Renal cortical epithelial cell (primary cell): ENCODE measurements around a stretch of chr11.

DNA sequence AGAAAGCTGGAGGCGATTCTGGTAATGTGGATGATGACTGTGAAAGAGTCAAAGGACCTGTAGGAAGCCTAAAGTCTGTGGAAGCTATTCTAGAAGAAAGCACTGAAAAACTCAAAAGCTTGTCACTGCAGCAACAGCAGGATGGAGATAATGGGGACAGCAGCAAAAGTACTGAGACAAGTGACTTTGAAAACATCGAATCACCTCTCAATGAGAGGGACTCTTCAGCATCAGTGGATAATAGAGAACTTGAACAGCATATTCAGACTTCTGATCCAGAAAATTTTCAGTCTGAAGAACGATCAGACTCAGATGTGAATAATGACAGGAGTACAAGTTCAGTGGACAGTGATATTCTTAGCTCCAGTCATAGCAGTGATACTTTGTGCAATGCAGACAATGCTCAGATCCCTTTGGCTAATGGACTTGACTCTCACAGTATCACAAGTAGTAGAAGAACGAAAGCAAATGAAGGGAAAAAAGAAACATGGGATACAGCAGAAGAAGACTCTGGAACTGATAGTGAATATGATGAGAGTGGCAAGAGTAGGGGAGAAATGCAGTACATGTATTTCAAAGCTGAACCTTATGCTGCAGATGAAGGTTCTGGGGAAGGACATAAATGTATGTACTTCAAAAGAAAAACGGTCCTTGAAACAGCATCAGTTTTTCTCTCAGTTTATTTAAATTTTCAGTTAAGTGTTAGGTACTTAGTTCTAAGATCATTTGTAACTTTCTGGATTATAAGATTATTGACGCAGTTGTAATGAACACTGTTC, 65.7 kb downstream of the DKK3 start:
- RRBS = no CpG with 5 or more reads among the region's 6 CpGs

DNA sequence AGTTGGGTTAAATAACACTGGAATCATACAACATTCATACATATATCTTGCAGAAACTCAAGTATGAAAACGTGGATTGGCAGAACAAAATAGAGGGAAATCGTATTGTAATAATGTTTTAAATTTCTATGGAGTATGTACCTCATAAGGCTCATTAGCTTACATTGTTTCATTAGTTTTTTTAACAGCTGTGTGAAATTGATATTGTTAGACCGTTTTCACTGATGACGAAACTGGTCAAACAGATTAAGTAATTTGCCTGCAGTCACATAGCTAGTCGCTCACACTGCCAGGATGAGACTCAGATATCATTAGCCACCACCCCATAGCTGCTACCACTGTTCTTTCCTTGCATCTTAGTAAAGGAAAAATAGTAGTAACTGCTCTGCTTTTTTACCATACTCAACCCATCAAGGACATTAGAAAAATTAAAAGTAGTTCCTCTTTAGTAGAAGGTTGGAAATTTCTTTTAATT, 64.0 kb downstream of the DKK3 start:
- RRBS = no CpG with 5 or more reads among the region's 5 CpGs

GRCh38 chr11:11948244-11949207, 59.9 kb downstream of the DKK3 start:
- RRBS = no CpG with 5 or more reads among the region's 4 CpGs

DNA sequence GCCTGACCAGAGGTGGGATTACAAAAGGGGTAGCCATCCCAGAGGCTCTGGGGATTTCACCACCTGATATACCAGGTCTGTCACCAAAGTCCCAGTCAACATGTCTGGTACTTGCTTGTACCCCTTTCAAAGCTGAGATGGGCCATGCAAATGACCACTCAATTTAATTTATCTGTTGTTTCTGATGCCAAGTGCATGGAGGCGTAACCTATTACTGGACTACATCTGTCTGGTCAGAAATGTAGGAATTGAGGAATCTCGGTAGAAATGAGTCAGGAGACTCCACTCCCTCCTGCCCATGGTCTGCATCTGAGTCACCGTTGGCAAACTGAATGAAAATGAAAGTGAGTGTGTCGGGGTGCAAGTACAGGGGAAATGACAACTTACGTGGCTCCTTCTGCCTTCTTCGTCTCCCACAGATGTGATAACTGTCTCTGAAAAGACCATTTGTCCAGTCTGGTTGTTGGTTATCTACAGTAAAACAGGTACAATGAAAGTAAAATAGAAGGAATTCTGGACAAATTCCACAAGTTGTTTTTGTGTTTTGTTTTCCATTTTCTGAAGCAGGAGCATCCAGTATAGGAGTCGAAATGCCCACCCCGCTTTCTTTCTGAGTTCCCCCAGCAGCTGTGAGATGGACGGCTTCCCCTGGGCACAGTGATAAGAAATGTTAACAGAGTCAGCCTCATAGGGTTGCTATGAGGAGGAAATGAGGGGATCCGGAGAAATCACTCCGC, 9.9 kb downstream of the DKK3 start:
- RRBS = no CpG with 5 or more reads among the region's 11 CpGs

DNA sequence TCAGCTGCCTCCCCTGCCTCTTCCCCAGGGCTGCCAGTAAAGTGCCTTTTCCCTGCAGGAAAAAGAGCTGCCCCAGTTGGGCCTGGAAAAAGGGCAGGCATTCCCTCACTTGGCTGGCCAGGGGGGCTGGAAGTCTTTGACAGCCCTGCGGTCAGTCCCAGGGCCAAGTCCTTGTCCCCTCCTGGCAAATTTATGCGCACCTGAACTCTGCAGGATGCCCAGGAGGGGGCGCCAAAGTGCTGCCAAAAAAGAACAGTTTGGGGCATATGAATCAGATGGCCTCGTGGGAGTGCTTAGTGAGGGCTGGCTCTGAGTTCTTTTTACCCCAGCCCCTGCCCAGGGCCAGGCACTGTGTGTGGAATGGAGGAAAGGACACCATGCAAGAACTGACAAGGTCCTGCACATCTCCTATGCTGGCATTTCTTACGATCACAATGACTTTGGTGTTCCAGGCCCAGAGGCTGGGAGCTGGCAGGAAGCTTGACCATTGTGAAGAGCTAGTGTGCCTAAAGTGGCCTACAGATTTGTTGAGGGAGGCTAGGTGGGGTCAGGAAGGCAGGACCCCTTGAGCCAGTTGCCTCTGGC, 39.0 kb upstream of the DKK3 start:
- RRBS = no CpG with 5 or more reads among the region's 5 CpGs

- RRBS = no CpG with 5 or more reads among the region's 5 CpGs
These were observed 44.2 kb upstream of the MICAL2 start for GRCh38 chr11:12066161-12066641.

DNA sequence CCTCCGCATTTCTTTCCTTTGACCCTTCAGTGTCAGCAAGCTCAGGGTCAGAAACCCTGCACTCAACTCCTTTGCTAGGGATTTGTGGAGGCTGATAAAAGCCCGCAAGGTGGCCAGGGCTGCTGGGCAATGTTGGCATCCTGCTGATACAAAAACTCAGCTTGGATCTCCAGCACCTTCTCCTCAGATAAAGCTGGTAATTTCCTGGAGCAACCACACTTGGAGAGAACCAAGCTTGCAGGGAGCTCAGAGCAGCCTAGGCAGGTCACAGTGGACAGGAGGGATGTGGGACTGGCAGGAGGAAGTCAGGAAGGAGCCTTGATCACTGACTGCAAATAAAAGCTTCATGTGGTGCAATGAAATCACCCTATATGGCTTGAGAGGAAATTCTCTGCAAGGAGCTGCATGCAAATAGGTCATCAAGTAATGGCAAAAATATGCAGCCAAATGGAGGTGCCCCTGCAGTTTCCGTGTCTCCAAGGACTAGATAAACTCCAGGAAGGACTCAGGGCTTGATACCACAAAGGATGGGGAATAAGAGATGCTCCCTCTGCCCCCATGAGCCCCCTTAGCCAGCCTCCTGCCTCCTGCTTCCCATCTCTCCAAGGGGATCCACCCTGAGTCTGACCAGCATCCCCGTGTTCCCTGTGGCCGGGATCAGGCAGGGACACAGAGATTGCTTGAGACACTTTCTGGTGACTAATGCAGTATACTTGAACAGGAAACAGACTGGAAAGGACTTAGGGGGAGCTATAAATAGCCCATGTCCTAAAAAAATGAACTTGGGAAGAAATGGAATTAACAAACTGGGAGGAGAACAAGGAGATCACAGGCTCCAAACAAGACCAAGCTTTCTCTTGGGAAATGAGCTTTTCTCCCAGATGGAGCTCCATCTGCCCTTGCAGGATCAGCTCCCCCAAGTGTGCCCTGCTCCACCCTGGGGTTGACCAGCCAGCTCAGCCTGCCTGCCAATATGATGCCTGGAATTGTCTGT, 24.0 kb upstream of the MICAL2 start:
- RRBS = no CpG with 5 or more reads among the region's 5 CpGs

DNA sequence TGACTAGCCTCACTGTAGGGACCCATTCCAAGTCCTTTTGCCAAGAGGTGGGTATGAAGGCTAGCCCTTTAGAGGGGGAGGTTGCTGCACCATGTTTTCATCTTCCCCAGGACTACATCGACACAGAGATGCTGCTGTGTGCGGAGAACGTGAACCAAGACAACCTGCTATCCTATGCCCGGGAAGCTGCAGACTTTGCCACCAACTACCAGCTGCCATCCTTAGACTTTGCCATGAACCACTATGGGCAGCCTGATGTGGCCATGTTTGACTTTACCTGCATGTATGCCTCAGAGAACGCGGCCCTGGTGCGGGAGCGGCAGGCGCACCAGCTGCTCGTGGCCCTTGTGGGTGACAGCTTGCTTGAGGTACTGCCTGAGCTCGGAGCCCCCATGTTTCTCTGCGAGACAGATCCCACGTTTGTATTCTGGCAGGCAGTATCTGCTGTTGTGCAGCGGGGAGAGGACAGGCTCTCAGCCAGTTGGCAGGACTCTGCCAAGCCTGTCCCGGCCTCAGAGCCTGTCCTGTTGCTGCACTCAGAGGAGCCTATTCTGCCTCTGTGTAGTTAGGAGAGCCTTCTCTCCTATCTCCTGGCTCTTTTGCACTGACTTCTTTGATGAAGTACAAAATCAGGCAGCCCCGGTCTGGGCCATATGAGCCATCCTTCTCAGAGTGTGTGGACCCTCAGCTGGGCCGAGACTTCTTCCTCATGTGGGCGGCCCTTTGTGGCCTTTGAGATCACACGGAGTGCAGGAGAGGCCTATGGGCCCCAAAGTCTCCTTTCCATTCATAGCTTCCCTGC, 109.9 kb downstream of the MICAL2 start:
- RRBS = no CpG with 5 or more reads among the region's 19 CpGs

DNA sequence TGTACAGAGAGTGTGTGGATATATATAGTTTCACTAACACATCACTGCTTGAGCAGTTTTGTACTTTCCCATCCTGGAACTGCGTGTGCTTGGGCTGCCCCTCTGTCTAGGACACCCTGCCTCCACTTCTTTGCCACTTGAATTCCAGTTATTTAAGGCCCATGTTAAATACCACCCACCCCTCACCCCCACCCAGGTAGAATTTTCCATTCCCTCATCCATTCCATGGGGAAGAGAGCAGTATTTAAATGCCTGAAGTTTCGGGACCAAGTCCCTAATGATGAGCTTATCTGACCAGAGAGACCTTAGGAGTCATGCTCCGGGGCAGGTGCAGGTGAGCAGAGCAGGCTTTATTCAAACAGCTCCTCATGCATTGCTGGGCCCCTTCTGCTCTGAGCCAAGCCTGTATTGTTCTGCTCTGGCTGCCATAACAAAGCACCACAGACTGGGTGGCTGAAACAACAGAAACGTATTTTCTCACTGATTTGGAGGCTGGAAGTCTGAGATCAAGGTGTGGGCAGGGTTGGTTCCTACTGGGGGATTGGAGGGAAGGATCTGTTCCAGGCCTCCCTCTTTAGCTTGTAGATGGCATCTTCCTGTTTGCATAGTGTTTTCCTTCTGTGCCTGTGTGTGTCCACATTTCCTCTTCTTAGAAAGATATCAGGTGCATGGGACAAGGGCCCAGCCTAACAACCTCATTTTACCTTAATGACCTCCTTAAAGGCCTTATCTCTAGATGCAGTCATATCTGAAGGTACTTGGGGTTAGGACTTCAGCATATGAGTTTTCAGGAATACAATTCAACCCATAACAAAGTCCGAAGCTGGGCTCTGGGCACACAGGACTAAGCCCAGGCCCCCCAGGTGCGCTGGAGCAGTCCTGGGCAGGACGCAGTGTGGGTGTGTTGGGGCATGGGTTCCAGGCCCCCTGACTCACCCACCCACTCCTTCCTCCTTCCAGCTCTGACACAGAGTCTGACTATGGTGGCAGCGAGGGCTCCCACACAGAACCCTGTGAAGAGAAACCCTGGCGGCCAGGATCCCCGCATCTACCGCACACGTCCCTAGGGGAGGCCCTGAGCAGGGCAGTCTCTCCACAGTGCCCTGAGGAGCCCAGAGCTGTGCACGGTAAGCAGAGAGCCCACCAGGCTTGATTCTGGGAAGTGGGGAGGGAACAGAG, 97.0 kb upstream of the PARVA start:
- RRBS = no CpG with 5 or more reads among the region's 13 CpGs

- RRBS = no CpG with 5 or more reads among the region's 2 CpGs
These were observed 90.4 kb upstream of the PARVA start for GRCh38 chr11:12286980-12287371.

DNA sequence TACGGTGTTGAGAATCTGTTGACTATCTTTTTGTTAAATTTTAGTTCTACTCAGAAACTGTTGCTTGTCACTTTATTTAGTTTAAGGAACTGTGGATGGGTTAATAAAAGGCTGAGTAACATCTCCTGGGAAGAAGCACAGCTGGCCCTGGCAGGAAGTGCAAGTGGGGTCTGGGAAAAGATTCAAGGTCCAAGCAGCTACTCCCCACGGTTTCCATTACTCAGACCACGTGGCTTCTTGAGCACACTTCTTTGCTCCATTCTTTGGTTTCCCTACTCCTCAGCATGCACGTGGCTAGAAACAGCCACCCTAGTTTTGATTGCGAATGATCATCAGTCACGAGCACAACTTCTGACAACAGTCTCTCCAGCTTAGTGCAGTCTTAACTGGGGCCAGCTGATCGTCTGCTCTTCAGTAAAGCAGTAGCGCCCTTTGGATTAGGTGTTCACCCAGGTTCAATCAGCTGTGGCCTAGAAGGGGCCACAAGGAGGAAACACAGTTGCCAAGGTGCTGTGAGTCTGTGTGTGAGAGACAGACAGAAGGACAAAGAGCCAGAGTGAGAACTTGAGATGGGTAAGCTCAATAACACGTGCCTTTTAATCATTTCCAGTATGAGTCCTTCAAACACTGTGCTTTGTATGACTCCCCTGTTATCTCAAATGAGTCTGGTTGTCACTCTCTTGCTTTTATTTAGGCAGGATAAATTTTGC, 1.1 kb upstream of the PARVA start:
- RRBS = no CpG with 5 or more reads among the region's 9 CpGs

- RRBS = no CpG with 5 or more reads among the region's 3 CpGs
These were observed 13.3 kb downstream of the PARVA start for GRCh38 chr11:12390579-12391177.

- RRBS = no CpG with 5 or more reads among the region's 10 CpGs
These were observed 32.8 kb downstream of the PARVA start for GRCh38 chr11:12409992-12410800.

- RRBS = no CpG with 5 or more reads among the region's 4 CpGs
These were observed 56.9 kb downstream of the PARVA start for GRCh38 chr11:12434309-12434707.

DNA sequence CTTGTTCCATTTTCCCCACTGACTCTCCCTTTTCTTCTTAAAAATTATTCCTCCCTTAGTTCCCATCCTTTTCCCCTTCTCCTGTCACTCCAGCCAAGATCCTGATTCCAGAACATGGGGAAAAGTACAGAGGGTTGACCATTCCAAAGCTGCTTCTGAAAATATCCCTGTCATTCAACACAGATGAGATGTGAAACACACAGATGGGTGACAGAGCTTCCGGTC, 57.8 kb downstream of the PARVA start:
- RRBS = no CpG with 5 or more reads among the region's 1 CpG

DNA sequence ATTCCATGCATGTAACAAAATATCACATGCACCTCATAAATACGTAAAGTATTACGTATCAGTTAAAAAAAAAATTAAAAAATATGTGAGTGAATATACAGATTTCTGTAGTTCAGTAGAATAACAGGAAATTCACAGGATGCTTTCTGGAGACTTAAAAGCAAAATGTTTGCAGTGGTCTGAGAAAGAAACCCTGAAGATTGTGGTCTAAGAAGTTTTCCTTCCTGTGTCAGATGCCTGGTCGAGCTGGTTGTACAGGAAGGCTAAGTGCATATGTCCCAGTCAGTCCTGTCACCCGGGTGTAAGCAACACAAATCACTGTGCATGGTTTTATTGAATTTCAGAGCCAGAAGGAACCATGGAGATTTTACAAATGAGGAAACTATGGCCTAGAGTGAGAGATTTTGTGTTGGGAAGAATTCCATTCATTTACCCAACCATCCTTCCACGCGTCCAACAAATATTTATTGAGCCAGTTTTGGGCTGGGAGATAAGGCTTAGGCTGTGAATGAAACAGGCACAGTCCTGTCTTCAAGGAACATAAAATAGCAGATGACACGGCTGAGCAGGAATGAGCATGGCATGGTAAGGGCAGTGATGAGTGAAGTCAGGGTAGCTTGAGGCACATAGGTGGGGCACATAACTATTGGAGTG, 51.5 kb downstream of the TEAD1 start:
- RRBS = no CpG with 5 or more reads among the region's 7 CpGs

- RRBS = no CpG with 5 or more reads among the region's 10 CpGs
These were observed 93.4 kb downstream of the TEAD1 start for GRCh38 chr11:12767346-12768234.

GRCh38 chr11:12827734-12829108, 154.0 kb downstream of the TEAD1 start:
- RRBS = no CpG with 5 or more reads among the region's 22 CpGs

DNA sequence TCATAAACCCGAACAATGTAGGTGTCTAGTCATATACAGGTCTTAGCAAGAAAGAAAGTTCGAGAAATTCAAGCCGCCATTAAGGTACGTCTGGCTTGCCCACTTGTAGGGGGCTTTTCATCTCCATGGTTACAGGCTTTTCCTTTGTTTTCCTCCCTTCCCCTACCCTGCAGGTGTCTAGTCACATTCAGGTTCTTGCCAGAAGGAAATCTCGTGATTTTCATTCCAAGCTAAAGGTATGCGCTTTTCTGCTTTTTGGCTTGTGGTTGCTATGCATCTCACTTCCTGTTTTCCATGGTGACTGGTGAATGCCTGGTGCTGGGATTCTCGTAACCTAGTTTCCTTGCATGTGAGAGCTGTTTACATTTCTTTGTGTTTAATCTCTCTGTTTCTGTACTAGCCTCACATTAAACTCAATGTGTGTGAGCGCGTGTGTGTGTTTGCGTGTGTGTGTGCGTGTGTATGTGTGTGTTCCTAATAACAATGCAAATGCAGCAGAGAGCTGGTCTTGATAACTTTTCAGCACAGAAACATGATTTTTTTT, 144.4 kb upstream of the RASSF10 start:
- RRBS = no CpG with 5 or more reads among the region's 11 CpGs